AG09309 (cell line): ENCODE measurements around a stretch of chr3.

GRCh38 chr3:138949981-138950607, 3.1 kb downstream of the FOXL2NB start:
- RRBS: 6% methylated on average over 22 of the region's 54 CpGs

DNA sequence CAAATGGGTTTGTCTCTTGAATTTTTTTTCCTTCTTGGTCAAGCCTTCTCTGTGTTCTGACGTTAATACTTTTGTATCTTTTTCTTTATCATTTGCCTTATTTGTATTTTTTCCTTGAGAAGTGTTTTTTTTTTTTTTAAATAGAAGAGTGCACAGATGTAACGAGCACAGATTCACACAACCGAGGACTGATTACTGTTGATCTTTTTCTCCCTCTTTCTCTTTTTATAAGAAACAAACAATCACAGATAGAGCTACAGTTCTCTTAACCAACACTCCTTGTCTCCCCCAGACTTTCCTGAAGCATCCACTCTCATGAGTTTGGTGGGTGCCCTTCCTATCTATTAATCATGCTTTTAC, 104.5 kb upstream of the MRPS22 start:
- RRBS: no CpG with 5 or more reads among the region's 3 CpGs

- RRBS: no CpG with 5 or more reads among the region's 4 CpGs
These were observed 2.3 kb downstream of the RBP1 start for GRCh38 chr3:139536999-139537841.

- RRBS: no CpG with 5 or more reads among the region's 3 CpGs
These were observed 172.6 kb upstream of the TRIM42 start for GRCh38 chr3:140505165-140505789.

GRCh38 chr3:140910736-140911263, 30.8 kb upstream of the SLC25A36 start:
- RRBS: no CpG with 5 or more reads among the region's 5 CpGs

DNA sequence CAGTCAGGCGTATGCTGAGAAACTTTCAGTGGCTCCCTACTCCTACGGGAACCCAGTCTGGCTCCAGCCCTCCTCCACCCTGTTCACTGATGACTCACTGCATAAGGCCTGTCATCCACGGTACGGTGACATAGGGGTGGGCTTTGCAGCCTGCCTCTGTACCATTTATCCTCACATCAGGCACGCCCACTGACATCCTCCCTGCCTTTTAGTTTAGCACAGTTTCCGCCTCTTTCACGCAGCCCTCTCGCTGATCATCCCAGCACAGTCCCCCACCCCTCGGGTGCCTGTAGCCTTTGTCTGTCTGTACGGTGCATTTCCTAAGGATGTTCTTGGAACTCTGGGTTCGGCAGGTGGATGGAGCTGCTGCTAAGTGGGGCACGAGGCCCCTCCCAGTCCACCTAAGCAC, 11.7 kb downstream of the PXYLP1 start:
- RRBS: no CpG with 5 or more reads among the region's 12 CpGs

DNA sequence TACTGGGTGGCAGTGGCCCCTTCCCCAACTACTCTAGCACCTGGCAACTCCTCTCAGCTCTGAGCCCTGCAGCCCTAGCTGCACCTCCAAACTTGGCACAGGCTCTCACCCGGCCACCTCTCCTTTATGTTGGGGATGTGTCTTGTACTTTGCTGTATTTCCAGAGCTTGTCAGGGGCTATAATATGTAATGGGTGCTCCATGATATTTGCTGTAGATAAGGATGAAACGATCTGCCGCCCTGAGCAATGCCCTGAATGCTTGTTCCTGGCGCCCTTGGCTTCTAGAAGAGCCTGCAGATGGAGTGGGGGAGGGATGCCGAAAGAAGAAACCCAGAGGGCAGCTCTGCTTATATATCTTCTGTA, 35.9 kb upstream of the ZBTB38 start:
- RRBS: no CpG with 5 or more reads among the region's 5 CpGs

DNA sequence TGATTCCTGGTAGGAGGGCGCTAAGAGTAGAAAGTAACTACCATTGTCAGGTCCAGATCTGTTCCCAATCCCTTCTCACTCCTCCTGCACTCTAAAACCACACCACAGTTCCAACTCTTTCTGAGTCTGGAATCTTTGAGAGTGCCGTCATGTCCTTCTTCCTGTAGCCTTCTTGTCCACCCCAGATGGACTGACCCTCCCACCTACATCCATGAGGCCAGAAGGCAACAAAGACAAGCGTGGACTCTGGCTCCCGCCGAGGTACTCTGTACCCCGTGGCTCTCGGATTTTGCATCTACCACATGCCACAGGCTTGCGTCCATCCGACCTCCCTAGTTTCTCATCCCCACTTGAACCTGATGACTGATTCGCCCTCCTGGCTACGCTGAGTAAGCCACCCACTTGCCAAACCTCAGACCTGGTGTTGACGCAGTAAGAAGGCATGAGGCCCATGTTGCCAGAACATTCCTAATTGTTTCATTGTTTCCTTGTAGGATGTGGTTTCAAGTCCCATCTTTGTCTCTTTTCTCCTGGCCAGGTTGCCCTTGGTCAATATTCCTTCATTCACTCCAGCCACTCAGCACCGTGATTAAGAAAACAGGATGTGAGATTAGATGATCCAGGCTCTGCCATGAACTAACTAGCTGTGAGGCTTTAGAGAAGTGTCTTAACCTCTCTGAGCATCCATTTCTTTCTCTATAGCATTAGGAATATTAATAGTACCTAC, 1.1 kb upstream of the ZBTB38 start:
- RRBS: no CpG with 5 or more reads among the region's 13 CpGs

DNA sequence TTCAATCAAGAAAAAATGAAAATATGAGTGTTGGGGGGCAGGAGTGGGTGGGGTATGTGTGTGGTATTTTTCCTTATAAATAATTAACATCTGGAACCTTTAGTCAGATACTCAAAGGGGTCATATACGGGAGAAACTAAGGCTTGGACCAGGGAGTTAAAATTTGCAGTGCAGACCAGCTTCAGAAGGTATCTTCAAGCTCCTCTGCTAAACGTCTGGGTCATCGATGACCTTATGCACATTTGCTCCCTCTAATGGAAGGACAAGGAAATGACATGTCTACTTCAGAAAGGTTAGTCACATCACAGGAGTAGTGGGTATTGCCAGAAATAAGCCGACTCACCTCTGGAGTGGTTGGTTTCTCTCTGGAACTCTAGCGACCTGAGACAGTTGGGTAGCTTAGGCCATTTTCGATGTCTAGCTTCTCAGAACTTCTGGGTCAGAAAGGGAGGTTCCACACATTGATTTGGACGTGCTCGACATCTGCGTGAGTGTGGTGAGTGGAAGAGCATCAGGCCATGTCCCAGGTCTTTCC, 31.9 kb upstream of the RASA2 start:
- RRBS: no CpG with 5 or more reads among the region's 9 CpGs

DNA sequence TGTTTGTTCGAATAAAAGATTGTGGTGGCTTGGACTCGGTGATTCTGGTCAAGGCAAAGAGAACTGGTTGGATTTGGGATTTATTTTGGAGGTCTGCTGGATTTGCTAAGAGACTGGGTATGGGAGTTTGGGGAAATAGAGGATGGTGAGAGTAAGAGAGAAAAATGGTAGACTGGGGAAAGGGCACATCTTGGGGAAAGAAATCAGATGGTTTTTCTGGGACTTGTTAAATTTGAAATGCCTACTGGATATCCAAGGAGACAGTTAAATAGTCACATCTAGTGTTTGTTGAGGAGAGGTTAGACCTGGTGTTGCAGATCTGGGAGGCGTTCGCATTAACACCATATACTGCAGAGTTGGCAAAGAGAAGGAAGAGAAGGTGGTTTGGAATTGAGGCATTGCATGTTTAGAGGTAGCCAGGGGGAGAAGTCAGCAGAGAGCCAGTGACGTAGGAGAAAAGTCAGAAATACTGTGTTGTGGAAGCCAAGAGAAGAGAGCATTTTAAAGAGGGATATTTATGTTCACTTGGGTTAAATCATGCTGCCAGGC, 24.3 kb downstream of the RASA2 start:
- RRBS: no CpG with 5 or more reads among the region's 5 CpGs

DNA sequence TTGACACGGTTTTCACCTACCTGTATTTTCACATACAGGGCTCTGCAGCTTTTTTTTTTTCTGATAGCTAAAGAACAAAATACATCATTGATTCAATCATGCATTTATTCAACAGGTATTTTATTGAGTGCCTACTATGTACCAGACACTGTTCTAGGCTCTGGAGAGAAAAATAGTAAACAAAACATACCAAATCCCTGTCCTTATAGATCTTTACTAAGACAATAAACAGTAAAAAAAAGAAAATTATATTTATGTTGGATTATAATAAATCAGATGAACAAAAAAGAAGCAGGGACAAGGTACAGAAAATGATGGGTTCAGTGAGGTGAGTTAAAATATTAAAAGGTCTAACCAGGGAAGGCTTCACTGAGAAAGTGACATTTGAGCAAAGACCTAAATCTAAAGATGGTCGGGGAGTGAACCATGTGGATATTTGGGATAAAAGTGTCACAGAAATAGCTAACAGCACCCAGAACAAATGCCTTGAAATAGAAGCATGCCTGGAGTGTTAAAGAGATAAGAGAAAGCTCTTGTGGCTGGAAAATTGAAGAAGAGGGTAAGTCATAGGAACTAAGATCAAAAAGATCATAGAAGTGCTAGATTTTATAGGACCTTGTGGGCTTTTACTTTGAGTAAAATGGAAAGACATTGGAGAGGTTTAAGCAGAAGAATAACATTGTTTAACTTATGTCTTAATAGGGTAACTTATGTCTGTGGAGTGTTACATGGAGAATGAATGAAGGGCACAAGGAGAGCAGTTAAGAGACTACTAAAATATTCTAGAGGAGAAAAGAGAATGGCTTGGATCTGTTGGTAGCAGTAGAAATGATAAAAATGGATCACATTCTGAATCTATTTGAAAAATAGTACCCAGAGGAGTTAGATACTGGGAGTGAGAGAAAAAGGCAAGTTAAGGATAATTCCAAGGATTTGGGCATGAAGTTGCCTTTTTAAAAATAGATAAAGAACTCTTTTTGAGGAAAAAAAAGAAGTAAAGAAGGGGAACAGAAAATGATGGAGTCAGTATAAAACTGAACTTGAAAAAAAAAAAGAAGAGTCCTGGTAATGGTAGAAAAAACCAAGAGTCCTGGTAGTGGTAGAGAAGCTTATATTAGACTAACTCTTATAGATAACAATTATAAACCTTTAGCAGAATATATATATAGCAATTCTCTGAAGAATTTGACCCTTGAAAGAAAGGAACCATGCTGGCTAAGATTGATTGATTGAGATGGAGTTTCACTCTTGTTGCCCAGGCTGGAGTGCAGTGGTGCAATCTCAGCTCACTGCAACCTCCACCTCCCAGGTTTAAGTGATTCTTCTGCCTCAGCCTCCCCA, 105.5 kb downstream of the RASA2 start:
- RRBS: no CpG with 5 or more reads among the region's 2 CpGs

GRCh38 chr3:141646625-141647115, 91.4 kb upstream of the RNF7 start:
- RRBS: no CpG with 5 or more reads among the region's 3 CpGs

- RRBS: no CpG with 5 or more reads among the region's 9 CpGs
These were observed 51.2 kb upstream of the RNF7 start for GRCh38 chr3:141686615-141687518.

DNA sequence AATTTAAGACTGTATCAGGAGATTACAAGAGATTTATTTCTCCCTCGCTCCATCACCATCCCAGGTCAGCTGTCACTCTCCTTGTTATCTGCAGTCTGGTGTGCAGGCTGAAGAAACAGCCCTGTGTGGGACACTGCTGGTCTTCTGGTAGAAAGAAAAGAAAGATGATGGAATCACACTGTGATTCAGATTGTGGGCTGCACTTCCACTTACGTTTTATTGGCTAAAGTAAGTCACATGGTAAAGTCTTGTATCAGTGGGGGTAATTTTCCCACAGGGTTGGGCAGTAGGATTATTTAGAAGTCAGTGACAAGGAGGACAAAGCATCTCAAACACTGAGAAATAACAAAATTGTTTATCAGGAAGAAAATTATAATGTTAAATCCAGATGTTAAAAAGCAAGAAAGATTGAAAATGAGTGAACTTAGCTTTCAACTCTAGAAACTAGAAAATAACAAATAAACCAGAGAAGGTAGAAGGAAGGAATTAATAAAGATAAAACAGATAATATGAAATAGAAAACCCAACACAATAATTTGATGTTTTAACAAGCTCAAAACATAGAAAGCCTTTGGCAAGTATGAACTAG, 18.0 kb upstream of the ATP1B3 start:
- RRBS: no CpG with 5 or more reads among the region's 2 CpGs

DNA sequence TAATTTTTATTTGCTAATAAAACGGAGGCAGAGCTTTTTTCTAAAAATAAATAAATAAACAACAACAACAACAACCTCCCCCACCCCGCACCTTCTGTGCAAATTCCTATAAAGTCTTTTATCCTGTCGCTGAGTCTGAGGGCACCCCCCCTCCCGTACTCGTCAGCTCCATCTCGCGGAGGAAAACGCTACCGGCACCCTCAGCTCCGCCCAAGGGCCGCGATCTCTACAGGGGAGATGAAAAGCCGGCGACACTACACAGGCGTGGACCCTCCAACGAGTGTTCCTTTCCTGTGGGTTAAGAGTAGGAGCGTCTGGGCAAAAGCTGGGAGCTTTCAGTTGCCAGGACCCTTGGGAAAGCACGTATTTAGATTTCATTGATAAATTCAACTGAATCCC, 953 bp upstream of the ATP1B3 start:
- RRBS: 3% methylated on average over 5 of the region's 18 CpGs

- RRBS: no CpG with 5 or more reads among the region's 18 CpGs
These were observed 52.2 kb downstream of the ATP1B3 start for GRCh38 chr3:141928300-141929330.

DNA sequence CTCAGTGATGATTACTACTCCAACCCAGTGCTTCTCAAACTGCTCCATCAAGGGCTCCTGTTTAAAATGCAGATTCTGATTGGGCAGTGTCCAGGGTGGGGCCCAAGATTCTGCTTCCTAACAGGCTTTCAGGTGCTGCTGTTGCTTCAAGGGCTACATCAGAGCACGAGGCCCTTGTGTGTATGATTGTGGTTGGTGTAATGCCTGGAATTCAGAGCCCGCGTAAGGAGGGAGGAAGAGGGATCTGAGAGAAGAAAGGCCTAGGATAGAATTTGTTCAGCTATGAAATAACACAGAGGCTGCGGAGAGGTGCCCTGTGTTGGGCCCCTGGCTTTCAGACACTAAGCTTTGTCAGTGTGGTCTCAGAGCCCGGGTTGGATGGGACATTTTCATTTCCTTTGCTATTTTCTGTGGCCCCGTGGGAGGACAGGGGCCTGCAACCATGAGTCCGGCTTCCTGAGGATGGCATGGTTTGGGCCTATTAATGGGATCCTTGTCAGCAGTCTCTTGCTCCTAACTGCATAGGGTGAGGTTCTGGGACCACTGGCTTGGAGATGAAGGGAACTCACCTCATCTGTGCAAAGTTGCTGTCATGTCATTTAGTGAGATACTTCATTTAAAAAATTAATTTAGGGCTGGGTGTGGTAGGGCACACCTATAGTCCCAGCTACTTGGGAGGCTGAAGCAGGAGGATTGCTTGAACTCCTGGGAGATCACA, 53.1 kb downstream of the ATP1B3 start:
- RRBS: 98% methylated on average over 3 of the region's 7 CpGs

- RRBS: no CpG with 5 or more reads among the region's 5 CpGs
These were observed 134.2 kb downstream of the TFDP2 start for GRCh38 chr3:142014915-142015813.

DNA sequence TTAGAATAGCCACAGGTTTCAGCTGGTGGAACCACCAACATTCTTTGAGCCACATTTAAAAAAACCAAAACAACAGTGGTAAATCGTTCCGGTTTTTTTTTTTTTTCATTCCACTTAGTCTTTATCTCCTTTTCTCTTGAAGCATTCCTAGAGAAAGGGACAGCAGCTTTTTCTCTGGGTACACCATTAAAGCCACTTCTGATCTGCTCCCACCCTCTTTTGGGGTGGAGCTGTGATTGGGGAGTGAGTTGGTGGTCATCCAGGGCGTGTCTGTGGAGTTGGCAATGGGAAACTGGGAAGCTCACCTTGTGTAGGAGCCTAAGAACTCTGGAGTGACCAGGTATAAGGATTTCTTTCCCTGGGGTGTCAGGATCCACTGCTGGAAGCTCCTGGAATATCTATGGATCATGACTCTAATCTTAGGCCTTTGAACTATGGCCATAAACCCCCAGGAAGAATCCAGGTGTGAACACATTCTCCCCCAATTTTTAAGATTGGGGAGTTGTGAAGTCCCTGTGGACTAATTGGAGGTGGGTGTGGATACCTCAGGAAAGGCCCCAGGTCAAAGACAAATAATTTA, 5.9 kb downstream of the PLS1 start:
- RRBS: no CpG with 5 or more reads among the region's 3 CpGs

- RRBS: no CpG with 5 or more reads among the region's 3 CpGs
These were observed 13.0 kb upstream of the PAQR9 start for GRCh38 chr3:142976396-142976959.